Measurements from ENCODE around the gene CHD2.

DNA sequence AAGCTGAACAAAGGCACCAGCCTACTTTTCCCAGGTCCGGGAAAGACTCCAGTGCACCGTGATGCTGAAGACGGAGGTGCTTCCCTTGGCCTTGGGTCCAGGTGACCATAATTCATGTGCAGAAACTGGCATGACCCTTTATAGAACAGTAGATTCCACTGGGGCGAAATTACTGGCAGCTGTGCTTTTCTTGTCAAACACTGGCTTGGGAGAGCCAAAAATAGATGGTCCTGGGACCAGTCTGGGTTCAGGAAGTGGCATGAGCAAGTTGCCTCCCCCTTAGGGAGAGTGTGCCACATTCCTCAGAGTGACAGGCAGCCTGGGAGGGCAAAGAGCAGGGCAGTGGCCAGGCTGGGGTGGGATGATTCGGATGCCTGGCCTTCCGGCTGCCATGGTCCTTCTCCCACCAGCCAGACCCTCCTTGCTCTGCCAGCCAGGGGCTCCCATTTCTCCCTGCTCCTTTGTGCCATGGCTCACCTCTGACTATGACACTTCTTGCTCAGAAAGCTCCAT, 127.4 kb downstream of the SLCO3A1 start:
- PRO-cap, 2 experiments = no peak in any of the 2 experiments
- RAMPAGE, long total RNA, 4 experiments = no peak in any of the 4 experiments

GRCh38 chr15:92006888-92007684, 153.6 kb downstream of the SLCO3A1 start:
- PRO-cap, 2 experiments = no peak in any of the 2 experiments
- RAMPAGE, long total RNA, 4 experiments = start-site peak on the plus strand in 2 of 4 experiments, at chr15:92007266-92007453 at its widest, 6 to 7 reads per replicate

- PRO-cap, 2 experiments = no peak in any of the 2 experiments
- RAMPAGE, long total RNA, 4 experiments = no peak in any of the 4 experiments
Observed at GRCh38 chr15:92062347-92063022, 209.0 kb downstream of the SLCO3A1 start.

- PRO-cap, 2 experiments = no peak in any of the 2 experiments
- RAMPAGE, long total RNA, 4 experiments = no peak in any of the 4 experiments
Observed at GRCh38 chr15:92580428-92580962, 75.1 kb downstream of the FAM174B start.

GRCh38 chr15:92667392-92668337, 12.1 kb upstream of the FAM174B start:
- PRO-cap, 2 experiments = no peak in any of the 2 experiments
- RAMPAGE, long total RNA, 4 experiments = no peak in any of the 4 experiments

- PRO-cap, 2 experiments = no peak in any of the 2 experiments
- RAMPAGE, long total RNA, 4 experiments = no peak in any of the 4 experiments
Observed at GRCh38 chr15:92817208-92817853, 82.8 kb upstream of the CHD2 start.

- PRO-cap, 2 experiments = no peak in any of the 2 experiments
- RAMPAGE, long total RNA, 4 experiments = no peak in any of the 4 experiments
Observed at GRCh38 chr15:92869889-92870600, 30.1 kb upstream of the CHD2 start.

- PRO-cap, 2 experiments = no peak in any of the 2 experiments
- RAMPAGE, long total RNA, 4 experiments = no peak in any of the 4 experiments
Observed at GRCh38 chr15:92891656-92892546, 8.2 kb upstream of the CHD2 start.

- PRO-cap, 2 experiments = peak in 2 of 2 experiments; most common plus-strand start chr15:92900324 (in 1); most common minus-strand start chr15:92900206 (in 1)
- RAMPAGE, long total RNA, 4 experiments = start-site peak on the plus strand in 4 of 4 experiments, at chr15:92900312-92900345 at its widest, 457 to 2,833 reads per replicate
Observed at GRCh38 chr15:92899824-92900944, at the start of gene CHD2. TSS of gene CHD2 (plus strand) at chr15:92900324.

- PRO-cap, 2 experiments = no peak in any of the 2 experiments
- RAMPAGE, long total RNA, 4 experiments = no peak in any of the 4 experiments
Observed at GRCh38 chr15:92937433-92937667, 37.2 kb downstream of the CHD2 start.

- PRO-cap, 2 experiments = no peak in any of the 2 experiments
- RAMPAGE, long total RNA, 4 experiments = no peak in any of the 4 experiments
Observed at GRCh38 chr15:92982146-92983135, 82.3 kb downstream of the CHD2 start.

DNA sequence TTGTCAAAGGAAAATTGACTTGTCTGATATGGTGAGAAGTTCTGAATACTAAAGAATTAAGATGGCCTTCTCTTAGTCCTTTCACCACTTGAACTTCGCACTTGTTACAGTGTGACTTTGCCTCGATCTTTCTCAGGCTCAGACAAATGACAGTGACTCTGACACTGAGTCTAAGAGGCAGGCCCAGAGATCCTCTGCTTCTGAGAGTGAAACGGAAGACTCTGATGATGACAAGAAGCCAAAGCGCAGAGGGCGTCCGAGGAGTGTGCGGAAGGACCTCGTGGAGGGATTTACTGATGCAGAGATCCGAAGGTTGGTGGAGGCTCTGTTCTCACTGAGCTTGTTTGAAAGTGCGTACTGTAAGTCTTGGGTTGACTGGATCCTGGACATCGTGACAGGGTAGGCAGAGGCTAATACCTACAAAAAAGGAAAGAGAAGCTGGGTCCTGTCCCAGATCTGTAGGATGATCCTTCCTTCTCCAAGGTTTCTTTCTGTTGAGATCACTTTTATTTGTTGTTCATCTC, 85.3 kb downstream of the CHD2 start:
- PRO-cap, 2 experiments = no peak in any of the 2 experiments
- RAMPAGE, long total RNA, 4 experiments = no peak in any of the 4 experiments

GRCh38 chr15:92992833-92993390, 92.8 kb downstream of the CHD2 start:
- PRO-cap, 2 experiments = no peak in any of the 2 experiments
- RAMPAGE, long total RNA, 4 experiments = no peak in any of the 4 experiments

GRCh38 chr15:93029252-93030134, 59.5 kb downstream of the RGMA start:
- PRO-cap, 2 experiments = no peak in any of the 2 experiments
- RAMPAGE, long total RNA, 4 experiments = no peak in any of the 4 experiments

GRCh38 chr15:93070864-93071967, 17.8 kb downstream of the RGMA start:
- PRO-cap, 2 experiments = peak in 1 of 2 experiments; most common plus-strand start chr15:93071803 (in 1); most common minus-strand start chr15:93071684 (in 1)
- RAMPAGE, long total RNA, 4 experiments = no peak in any of the 4 experiments

DNA sequence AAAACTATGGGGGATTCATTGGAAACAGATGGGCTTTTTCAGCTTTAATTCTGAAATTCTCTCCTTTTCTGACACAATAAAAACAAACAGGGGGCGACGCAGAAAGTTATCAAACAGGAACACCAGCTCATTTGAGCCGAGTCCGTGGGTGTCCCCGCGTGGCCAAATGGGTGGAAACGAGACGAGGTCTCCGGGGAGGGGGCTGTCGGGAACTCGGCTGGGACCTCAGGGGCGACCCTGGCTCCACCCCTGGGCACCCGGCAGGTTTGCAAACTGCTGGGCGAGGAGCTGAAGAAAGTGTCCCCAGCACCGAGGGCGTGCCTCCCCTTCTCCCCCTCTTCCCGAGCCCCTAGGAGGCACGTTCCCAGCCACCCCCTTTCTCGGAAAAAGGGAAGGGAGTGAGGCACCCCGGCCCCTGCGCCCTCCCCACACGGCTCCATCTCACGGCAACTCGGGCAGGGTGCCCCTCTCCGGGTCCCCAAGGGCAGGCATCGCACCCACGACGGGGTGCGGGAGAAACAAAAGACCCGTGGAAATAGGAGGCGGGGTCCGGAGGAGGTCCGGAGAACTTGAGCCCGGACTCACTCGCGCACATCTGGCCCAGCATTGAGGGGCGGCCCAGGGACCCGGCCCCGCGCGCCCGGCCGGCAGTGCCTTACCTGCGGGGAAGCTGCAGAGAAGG, 16.6 kb downstream of the RGMA start:
- PRO-cap, 2 experiments = no peak in any of the 2 experiments
- RAMPAGE, long total RNA, 4 experiments = no peak in any of the 4 experiments

DNA sequence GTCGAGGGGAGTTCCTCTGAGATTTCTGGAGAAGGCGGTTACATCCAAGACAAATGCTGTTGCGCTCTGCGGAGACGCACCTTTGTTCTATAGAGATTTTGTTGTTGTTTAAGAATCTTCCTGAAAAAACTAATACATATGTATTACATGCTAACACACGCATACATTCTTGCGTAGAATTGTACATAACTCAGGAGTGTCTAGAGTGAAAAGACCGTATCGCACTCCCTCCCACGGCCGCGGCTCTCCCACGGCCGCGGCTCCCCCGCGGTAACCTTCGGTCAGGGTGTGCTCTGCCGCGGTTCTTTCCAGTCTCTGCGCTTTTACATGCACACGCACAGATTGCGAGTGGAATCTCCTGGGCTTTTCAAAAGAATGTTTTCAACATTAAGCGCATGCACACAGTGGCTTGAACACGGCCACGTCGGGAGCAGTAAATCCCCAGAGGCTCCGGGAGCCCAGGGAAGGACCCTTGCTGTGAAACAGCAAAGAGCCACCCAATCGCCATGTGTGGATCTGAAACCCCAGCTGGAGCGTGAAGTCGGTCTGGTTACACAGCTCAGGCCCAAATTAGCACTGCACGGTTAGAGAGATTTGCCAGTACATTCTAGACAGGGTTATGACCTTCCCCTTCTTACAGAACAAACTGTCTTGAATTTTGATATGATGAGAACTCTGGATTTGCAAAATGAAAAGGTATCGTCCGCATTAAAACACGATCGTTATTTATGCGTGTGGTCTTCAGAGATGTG, 763 bp upstream of the RGMA start:
- PRO-cap, 2 experiments = peak in 1 of 2 experiments; most common minus-strand start position 518 of the sequence (in 1)
- RAMPAGE, long total RNA, 4 experiments = no peak in any of the 4 experiments

DNA sequence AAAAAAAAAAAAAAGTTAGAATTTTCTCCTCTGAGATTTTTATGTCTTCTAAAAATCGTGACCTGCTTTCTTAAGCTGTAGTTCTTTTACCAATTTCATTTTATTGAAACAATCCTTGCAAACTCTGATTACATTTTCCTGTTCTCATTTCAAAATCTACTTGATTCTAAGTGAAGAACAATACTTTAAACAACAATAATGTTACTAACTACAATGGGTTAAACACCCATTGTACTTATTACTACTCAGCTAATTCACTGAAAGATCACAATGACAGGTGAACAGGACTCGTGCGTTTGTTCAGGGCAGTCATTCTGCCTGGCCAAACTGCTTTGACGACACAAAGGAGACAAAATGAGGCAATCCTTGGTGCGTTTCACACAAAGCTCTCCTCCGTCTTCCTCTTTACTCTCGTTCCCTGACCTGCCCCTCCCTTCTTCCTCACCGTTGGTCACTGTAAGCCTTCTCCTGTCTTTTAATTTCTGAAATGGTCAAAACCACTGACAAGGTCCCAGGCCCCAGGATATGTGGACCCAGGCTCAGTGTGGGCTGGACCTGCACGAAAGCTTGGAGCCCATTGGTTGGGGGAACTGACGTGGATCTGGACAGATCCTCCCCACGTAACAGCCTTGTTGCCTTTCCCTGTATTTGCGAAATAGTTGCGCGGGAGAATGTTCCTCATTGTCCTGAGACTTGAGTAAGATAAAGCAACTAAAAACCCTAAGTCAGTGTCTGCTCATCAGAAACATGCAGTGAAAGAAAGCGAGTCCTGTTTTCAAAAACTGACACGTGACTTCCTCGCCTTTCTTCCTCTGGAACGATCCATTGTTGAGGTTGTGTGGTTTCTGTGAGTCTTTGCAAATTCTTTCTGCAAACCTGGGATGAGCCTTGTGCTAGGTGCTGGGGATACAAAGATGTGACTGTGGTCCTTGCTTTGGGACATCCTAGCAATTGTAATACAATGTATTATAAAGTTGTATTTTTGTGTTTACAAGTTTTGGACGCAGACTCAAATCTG, 147.1 kb upstream of the RGMA start:
- PRO-cap, 2 experiments = no peak in any of the 2 experiments
- RAMPAGE, long total RNA, 4 experiments = no peak in any of the 4 experiments

- PRO-cap, 2 experiments = no peak in any of the 2 experiments
- RAMPAGE, long total RNA, 4 experiments = no peak in any of the 4 experiments
Observed at GRCh38 chr15:93422411-93422856, 333.4 kb upstream of the RGMA start.

DNA sequence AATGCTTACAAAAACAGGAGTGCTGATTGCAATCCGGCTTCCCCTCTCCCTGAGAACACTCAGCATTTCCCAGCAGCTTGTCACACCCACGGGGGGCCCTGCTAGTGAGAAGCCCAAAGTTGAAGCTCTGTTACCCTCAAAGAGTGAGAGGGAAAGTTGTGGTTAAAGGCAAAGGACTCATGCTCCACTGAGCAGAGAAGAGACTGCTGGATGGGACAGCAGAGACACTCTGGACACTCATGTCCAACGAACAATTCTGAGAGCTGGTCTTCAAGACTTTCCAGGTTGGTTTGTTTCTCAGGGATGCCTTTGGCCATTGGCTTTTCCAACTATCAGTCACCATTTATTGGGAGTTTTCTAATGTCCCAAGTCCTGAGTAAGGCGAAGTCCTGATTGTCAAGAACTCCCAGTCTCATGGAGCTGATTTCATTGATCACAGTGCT, 3.1 kb downstream of the MCTP2 start:
- PRO-cap, 2 experiments = no peak in any of the 2 experiments
- RAMPAGE, long total RNA, 4 experiments = no peak in any of the 4 experiments